Vein endothelial cell (primary cell): ENCODE measurements around the genes ANGPTL1 and FAM20B.

DNA sequence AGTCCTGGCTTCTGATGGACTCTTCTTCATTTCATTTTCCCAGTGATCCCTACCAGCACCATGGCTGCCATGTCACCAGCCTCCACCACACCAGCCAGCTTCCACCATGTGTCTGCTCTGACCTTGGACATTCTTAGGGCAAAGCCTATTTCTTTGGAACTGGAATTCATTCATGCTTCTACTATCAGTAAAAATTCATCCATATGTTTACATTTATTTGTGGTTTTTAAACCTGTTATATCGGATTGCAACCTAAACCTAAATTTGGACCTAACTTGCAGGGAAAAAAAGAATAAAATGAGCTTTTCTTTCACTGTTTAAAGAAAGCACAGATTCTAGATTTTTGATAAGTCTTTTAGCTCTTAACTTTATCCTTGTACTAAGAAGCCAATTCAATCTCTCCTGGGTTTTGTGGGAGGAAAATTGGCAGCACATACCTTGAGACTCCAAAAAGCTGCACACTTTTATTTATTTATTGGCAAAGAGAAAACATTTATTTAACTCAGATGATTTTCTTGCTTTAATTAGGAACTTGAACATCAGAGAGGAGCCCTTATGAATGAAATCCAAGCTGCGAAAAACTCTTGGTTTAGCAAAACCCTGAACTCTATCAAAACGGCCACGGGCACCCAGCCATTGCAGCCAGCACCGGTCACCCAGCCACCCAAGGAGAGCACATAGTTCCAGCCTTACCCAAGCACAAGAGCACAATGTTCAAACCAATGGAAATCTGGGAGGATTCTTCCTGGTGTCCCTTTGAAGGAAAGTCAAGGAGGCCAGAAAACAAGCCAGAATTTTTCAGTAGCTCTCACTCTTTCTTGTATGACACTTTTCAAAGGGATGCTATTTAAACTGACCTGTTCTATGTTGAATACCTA, 10.2 kb upstream of the CACYBP start:
- CAGE, long polyA plus RNA: no peak

GRCh38 chr1:175840779-175841161, 97.4 kb upstream of the TNR start:
- CAGE, long polyA plus RNA: no peak

GRCh38 chr1:176058559-176059238, 148.4 kb downstream of the COP1 start:
- CAGE, long polyA plus RNA: no peak

- CAGE, long polyA plus RNA: no peak
These were observed 138.8 kb downstream of the COP1 start for GRCh38 chr1:176068188-176068712.

DNA sequence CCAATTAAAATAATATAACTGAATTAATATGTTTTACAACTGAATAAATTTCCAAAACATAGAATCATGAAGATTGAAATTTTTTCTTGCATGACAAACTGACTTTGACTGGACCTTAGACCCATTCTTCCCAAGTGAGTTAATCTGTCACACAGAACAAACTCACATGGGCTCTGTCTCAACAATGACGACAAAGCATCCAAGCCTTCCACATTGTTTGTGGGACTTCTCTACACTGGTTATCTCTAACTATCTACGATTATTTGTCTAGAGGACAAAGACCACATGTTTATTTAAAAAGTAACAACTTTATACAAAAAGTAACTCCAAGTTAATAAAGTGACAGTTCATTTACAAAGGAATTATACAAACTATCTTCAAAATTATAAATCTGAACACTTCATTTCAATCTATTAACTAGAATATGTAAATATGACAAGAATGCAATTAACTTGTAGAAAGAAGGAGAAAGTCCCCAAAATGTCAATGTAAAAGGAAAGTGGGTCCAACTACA, 56.7 kb downstream of the COP1 start:
- CAGE, long polyA plus RNA: no peak

DNA sequence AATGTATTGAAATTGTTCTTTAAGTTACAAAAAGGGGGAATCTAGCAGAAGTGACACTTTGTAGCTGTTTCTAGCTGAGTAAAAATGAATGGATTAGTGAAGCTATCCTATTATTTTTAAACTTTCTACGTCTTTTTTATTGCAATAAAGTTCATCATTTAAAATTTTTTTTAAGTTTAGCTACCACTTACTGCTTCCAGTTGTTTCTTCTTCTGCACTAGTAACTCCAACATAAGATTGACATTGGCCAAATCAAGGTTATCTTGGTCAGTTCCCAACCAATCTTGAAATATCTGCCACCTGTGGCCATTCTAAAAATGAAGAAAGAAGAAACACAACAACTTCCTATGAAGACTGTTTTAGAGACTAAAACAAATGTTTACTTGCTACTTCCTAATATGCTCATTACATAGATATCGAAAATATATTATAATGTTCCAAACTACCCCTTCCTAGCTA, 44.4 kb downstream of the COP1 start:
- CAGE, long polyA plus RNA: no peak

DNA sequence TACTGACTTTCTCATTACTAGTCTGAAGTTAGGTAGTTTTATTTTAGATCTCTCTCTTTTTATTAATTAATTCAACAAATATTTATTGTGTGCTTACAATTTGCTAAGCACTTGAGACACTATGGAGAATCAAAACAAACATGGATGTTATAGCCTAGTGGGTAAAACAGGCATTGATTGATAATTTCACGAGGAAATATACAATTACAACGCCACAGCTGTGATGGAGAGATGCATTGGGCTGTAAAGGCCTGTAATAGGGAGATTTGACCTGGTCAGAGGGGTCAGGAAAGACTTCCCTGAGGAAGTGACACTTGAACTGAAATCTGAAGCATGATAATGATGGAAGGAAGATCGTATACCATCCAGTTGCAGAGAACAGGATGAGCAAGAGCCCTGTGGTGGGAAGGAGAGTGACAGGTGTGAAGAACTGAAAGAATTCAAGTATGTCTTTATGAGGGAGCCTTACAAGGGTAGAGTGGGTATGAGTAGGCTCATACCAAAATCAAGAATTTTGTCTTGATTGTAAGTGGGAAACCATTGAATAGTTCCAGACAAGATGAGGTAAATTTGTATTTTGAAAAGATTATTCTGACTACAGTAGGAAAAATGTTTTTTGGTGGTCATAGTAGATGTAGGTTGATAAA, 129.3 kb downstream of the RASAL2 start:
- CAGE, long polyA plus RNA: no peak

GRCh38 chr1:178319978-178320433, 176.8 kb downstream of the CLEC20A start:
- CAGE, long polyA plus RNA: no peak

- CAGE, long polyA plus RNA: no peak
These were observed 87.0 kb downstream of the CLEC20A start for GRCh38 chr1:178409391-178410587.

DNA sequence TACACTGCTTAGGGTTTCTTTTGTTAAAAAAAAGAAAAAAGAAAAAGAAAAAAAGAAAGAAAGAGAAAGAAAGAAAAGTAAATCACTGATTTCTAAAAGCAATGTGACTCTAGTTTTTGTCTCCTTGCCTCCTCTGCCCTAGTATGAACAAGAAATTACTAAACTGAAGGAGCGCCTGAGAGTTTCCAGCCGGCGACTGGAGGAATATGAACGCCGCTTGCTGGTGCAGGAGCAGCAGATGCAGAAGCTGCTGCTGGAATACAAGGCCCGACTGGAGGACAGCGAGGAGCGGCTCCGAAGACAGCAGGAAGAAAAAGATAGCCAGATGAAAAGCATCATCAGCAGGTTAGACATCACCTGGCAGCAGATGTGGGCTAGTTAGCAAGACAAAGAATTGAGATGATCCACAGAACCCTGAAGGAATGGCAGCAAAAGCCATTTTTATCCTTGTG, 31.0 kb downstream of the CLEC20A start:
- CAGE, long polyA plus RNA: no peak

DNA sequence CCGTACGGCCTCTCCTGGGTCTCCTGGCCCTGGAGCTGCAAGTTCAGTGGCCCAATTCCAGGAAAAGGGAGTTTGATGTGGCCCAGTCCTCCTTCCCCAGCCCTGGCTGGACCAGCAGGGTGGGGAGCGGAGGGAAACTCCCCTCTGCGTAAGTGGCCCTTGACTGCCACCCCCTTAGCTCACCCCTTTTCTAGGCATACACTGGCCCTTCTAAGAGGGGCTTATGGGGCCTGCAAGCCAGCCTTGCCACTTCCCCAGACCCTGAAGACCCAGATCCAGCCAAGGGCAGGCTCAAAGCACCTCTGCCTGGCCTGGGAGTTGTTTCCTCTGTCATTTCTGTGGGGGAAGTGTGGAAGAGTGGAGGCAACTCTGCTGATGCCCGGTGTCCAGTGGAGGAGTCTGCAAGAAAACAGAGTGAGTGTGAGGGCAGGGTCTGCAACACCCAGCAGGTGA, 8.5 kb downstream of the CLEC20A start:
- CAGE, long polyA plus RNA: no peak

DNA sequence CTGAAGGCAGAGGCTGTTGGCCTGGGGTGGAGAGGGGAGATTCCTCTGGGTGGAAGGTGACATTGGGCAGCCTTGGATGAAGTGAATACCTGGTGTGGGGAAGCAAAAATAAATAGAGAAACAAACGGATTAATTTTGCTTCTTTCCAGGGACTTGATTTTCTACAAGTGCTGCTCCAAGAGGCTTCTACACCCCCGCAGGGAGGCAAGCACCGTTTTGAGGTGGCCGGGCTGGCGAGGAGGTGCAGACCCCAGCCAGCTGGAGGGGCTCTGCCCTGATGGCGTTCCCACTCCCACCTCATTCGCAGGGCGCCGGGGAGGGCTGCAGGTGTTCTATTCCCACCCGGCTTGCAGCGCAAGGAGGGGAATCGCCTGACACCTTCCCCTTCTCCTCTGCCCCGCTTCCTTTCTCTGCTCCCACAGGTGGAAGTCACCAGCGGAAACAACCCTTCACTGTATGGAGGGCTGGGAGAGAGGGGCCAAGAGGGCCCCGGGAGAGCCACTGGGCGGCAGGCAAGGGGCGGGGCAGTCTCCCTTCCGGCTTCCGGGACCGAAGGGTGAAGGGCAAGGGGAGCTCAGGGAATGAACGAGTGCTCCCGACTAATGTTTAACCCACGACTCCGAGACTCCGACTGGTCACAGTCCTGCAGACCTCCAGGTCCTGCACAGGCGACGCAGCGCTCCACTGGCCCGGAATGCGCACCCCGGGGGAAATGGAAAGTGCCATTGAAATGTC, 29.0 kb downstream of the TEX35 start:
- CAGE, long polyA plus RNA: no peak

GRCh38 chr1:178593326-178593674, 80.4 kb downstream of the TEX35 start:
- CAGE, long polyA plus RNA: no peak

DNA sequence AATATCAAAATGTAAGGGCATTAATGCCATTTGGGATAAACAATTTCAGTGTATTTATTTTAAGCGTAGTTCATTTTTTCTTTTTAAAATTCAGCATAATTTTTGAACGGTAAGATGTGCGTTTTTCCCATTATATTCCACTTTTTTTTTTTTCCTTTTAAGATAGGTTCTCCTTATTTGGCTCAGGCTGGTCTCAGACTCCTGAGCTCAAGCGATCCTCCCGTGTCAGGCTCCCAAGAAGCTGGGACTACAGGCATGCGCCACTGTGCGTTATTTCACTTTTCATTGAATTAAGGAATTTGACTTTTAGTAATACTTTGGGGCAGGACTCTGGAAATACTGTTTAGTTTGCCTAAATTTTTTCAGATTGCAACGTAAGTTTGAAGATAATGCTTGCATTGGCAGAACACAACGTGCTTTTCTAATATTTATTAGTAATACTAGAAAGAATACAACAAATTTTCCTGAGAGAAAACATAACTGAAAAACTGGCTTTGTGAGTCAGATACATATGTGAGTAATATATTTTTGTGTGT, 2.1 kb downstream of the RALGPS2 start:
- CAGE, long polyA plus RNA: no peak

- CAGE, long polyA plus RNA: no peak
These were observed at the start of gene ANGPTL1 for GRCh38 chr1:178870793-178871648. TSS of gene ANGPTL1 (minus strand) at chr1:178871077.

DNA sequence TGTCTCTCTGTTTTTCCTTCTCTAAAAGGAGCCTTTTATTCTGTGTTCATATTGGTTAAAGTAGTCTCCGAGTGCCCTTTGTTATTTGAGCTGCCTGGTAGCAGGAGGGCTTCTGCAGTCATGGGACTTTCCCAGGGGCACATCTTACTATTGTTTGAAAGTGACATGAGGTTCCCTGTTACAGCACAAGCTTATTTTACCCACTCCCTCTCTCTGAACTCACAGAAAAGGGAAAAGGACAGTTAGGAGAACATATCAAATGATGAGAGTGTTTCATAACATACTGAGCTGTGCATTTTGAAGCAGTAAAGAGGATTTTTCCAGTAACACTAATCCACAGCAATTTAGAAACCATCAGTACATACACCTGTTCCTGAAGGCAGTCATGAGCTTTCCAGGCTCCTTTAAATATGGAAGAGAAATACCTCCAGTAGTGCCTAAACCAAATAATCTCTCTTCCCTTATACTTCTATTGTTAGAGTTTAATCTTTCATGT, 58.2 kb upstream of the ANGPTL1 start:
- CAGE, long polyA plus RNA: no peak

DNA sequence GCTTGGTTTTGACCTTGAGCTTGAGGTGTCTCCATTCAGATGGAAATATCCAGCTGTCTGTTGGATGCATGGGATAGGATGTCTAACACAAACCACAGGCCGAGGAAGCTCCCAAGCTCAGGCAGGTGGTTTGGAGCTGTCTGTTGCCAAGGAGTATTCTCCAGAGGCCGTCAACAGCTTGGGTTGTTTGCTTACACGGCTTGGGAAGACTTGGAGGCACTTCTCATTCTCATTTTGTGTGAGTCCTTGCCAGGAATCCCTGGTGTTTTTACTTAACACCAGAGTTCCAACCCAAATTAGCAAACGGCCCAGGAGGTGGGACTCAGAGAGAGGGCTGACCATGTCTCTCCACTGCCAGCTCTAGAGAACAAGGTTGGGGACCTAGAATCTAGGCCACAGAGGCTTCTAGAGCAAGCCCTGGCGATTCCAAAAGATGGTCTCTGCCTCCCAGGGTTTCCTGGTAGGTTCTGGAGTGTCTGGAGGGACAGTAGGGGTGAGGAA, 72.7 kb upstream of the FAM20B start:
- CAGE, long polyA plus RNA: no peak

- CAGE, long polyA plus RNA: no peak
These were observed at the start of gene FAM20B for GRCh38 chr1:179025549-179026451. TSS of gene FAM20B (plus strand) at chr1:179025894.

- CAGE, long polyA plus RNA: no peak
These were observed 3.9 kb downstream of the FAM20B start for GRCh38 chr1:179029227-179030352.

- CAGE, long polyA plus RNA: no peak
These were observed 51.7 kb downstream of the TOR3A start for GRCh38 chr1:179133363-179134086.